ENCODE measurements around the genes SH3YL1 and MYT1L.

GRCh38 chr2:44543-44815 lies 1.8 kb downstream of the FAM110C start:
- PRO-cap = no peak

DNA sequence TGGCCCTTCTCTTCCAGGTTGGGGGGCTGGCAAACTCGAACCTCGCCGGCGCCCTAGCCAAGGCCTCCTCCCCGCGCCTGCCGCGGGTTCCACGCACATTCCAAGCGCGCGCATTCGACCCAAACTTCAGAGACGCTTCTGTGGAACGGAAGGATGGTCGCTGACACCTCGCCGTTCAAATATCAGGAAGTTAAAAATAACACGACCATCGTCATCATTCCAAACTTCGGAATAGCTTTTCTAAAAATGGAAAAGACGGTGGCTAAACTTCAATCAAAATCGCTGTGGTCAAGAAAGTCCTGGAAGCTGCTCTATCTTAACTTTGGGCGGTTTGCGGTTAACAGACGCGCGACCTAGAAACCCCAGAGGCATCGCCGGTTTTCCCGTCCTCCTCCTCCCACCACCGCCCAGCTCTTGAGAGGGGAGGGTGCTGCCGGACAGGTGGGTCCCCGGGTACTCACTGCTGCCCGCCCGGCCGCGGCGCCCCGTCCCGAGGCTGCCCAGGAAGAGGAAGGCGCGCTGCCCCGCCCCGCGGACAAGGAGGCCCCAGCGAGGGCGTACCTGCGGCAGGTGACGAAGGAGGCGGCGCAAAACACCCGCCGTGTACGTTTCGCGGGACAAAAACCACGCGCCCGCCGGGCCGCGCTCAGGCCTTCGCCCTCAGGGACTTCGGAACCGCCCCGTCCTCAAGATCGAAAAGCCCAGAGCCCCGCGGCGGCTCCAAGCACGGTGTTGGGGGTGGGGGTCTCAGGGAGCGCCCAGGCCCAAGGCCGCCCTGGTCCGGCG lies at the start of gene SH3YL1:
SH3YL1 (minus strand) TSS at position 510 of the 786 bp plus-strand sequence.
- PRO-cap = bidirectional peak, plus-strand start at position 569 of the sequence, minus-strand start at position 496 of the sequence

- PRO-cap = no peak
Observed at GRCh38 chr2:429767-430572, 142.1 kb upstream of the ALKAL2 start.

GRCh38 chr2:443138-443728 lies 155.3 kb upstream of the ALKAL2 start:
- PRO-cap = bidirectional peak, plus-strand start at chr2:443439, minus-strand start at chr2:443331

- PRO-cap = no peak
Observed at GRCh38 chr2:567952-568882, 109.0 kb downstream of the TMEM18 start.

DNA sequence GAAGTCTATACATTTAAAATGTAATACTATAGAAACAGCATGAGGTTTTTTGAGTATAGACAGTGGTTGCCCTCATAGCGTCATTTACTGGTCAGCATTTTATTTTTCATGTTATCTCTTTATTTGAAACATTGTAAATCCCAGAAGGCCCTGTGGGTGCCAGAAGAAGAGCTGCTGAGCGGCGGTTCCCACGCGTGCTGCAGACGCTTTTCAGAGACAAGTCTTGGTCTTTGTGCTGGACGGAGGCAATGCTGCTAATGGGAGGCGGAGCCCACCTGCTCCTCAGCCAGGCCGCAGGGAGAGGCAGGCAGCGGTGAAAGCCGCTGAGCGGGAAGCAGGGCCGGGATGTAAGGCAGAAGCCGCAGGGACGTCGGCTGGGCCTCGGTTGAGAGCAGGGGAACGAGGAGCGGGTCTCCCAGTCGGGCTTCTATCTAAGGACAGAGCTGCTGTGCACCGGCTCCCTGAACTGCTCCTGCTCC lies 16.7 kb downstream of the TMEM18 start:
- PRO-cap = no peak

DNA sequence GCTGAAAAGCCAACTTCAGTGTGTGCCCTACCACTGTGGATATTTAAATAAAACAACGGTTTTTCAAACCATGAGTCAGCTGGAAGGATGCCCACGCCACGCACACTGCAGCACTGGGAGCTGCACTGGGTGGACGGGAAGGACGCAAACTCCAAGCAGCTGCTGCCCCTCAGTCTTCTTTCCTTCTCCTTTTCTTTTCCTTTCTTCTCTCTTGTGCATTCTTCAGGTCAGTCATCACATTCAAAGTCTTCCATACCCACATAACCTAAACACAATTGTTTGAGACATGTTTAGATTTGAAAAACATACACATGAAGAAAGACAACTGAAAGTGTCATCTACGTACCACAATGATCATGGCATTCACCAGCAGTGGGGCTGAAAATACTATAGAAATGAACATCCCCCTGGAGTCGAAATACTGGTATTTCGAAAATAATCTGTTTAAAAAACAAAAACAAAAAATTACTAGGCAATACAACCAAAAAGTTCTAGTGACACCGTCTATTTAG lies 7.7 kb downstream of the TMEM18 start:
- PRO-cap = no peak

GRCh38 chr2:702925-703152 lies 25.6 kb upstream of the TMEM18 start:
- PRO-cap = no peak

DNA sequence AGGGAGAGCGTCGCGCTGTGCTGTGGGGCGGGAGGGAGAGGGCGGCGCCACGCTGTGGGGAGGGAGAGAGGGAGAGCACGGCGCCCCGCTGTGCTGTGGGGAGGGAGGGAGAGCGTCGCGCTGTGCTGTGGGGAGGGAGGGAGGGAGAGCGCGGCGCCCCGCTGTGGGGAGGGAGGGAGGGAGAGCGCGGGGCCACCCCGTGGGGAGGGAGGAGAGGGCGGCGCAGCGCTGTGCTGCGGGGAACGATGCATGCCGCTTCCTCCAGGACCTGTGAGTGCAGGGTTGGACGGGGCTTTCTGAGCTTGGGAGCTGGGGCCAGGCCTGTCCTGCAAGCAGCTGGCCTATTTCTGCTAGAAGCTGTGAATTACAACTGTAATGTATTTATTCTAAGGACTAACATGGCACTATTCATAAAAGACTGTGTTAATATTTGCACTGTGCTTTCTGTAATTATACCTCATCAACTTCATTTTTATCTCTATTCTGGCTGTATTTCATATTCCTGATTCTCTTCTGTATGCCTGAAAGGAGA lies 106.2 kb downstream of the SNTG2 start:
- PRO-cap = no peak

- PRO-cap = unidirectional peak, minus-strand start at chr2:1153985
Observed at GRCh38 chr2:1153688-1154303, 203.1 kb downstream of the SNTG2 start.

DNA sequence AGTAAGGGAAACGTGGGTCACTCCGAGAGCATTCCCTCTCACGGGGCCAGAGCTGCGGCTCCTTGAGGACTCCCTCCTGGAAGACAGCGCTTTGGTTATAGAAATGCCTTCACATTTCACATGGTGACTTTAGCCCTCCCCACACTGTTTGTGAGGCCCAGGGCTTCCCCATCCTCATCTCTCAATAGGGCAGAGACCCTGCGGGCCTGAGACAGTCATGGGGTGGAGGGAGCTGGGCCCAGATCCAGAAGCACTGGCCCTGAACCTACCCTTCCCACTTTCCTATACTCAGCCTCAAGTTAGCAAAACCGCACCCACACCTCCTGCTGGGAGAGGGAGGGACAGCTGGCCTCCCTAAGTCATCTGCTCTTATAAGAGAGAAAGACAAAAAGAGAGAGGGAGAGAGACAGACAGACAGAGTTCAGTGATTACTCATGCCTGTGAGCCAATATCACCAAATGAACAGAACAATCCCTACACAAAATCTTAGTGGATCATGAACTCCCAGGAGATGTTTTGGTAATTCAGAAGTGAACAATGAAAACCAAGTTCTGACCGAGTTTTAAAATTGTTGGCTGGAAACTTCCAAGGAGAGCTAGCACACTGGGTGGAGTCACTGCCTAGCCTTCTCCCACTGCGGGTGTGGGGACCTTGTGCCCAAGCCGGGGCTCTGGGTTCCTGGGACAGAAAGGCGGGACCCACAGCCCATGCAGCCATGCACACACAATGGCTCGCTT lies 130.6 kb downstream of the PXDN start:
- PRO-cap = no peak

GRCh38 chr2:1648421-1649875 lies 95.4 kb downstream of the PXDN start:
- PRO-cap = no peak

DNA sequence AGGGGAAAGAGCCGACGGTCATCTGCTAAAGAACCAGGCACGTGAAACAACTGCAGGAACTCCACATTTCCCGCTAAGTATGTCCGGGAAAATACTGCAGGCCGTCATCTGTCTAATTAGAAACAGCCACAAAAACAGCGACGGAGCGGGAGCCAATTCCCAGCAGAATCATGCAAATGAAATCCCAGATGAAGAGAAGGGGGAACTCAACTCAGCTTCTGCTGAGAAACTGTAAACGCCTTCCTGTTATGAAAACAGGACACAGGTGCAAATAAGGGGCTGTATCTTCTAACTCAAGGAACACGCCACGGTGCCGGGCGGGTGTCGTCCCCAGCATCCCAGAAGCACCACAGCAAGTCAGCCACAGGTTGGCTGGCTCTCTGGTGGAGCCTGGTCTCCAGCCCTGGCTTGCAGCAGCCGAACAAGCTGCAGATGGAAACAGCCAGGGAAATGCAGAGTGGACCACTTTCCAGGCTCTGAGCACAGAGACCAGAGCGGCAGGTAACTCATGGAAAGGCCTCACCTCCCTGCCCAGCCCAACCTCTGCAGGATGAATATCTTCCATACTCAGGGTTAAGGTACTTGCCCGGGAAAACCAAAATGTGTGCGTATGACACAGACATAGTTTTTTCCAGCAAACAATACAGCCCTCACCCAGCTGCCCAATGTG lies 28.9 kb downstream of the PXDN start:
- PRO-cap = no peak

DNA sequence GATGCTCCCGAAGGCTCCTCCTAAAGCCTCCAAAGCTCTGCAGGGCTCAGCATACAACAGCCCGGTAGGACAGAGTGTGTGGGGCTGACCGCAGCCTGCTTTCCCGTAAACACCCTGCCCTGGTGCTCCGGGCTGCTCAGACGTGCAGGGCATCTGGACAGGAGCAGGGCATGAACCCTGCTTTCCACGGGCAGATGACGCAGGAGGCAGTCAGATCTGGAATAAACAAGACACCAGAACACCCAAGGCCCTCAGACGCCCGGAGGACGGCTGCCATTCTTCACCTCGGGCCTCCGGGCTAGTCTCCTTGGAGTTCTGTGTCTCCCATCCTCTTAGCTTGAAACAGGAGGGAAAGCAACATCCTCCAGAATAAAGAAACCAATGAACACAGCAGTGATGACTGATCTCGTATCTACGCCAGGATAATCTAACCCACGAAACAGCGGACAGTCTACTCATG lies 7.3 kb downstream of the PXDN start:
- PRO-cap = no peak

GRCh38 chr2:1817134-1818024 lies 73.1 kb upstream of the PXDN start:
- PRO-cap = no peak

- PRO-cap = no peak
Observed at GRCh38 chr2:1990724-1991093, 246.4 kb upstream of the PXDN start.

DNA sequence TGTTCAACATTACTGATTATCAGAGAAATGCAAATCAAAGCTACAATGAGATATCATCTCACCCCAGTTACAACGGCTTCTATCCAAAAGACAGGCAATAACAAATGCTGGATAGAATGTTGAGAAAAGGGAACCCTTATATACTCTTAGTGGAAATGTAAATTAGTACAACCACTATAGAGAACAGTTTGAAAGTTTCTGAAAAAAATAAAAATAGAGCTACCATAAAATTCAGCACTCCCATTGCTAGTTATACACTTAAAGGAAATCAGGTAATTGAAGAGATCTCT lies 81.2 kb downstream of the MYT1L start:
- PRO-cap = no peak

GRCh38 chr2:2325932-2326651 lies 5.0 kb downstream of the MYT1L start:
- PRO-cap = no peak

GRCh38 chr2:2330633-2331687 lies at the start of gene MYT1L:
Gene MYT1L, minus strand, starts transcription at chr2:2331275.
- PRO-cap = no peak

DNA sequence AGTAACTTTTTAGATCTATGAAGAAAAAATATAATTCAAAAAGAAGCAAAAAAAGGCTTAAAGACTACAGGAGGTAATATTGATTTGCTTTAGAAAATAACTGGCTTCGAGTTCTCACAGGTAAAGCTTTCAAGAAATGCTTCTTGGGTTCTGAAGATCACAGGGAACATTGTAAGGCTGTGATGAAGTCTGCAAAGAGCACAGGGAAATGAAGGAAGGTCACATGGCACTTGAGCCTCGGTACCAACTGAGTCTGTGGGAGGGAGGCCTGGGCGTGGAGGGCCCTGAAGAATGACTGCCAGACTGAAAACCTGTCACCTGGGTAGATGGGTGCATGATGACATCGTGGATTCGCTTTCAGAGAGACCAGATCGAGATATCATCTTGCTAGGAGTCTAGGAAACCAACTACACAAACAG lies 155.2 kb downstream of the EIPR1 start:
- PRO-cap = no peak

Measured in fallopian tube (tissue), 1 donor.